SUDHL5 (cell line): ENCODE measurements around the genes STPG4 and FSHR.

DNA sequence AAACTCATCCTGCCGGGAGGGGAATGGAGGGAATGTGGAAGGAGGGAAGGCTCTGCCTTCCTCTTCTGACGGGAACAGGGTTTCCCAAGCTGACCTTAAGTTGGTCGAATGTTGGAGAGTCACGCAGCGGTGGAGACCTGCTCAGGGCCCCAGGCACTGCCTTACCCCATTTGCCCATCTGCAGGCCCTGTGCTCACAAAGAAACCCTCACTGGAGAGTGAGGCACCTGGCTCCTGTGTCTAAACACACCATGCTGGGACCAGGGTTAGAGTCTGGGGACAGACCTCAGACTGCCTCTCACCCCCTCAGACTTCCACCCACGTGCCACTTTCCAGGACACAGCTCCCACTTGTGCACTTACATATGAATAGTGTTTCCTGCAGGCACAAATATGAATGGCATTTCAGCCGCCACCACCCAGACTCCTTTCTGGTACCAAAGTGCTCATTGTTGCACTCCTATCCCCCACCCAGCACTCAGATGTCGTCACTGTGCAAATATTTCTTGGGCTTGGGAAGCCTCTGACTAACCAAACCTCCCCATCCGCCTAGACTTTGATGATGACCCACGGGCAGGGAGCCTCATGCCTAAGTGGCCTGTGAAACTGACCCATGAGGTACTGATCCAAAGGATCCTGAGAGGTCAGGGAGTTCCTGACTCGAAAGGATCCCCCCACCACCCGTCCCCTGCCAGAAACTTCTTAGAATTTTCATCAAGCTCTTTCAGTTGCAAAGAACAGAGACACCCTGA lies 78.4 kb downstream of the STPG4 start:
- PRO-cap: no peak

- PRO-cap: no peak
These were observed at the start of gene STPG4 for GRCh38 chr2:47155022-47155478. STPG4 (minus strand) TSS chr2:47155308.

DNA sequence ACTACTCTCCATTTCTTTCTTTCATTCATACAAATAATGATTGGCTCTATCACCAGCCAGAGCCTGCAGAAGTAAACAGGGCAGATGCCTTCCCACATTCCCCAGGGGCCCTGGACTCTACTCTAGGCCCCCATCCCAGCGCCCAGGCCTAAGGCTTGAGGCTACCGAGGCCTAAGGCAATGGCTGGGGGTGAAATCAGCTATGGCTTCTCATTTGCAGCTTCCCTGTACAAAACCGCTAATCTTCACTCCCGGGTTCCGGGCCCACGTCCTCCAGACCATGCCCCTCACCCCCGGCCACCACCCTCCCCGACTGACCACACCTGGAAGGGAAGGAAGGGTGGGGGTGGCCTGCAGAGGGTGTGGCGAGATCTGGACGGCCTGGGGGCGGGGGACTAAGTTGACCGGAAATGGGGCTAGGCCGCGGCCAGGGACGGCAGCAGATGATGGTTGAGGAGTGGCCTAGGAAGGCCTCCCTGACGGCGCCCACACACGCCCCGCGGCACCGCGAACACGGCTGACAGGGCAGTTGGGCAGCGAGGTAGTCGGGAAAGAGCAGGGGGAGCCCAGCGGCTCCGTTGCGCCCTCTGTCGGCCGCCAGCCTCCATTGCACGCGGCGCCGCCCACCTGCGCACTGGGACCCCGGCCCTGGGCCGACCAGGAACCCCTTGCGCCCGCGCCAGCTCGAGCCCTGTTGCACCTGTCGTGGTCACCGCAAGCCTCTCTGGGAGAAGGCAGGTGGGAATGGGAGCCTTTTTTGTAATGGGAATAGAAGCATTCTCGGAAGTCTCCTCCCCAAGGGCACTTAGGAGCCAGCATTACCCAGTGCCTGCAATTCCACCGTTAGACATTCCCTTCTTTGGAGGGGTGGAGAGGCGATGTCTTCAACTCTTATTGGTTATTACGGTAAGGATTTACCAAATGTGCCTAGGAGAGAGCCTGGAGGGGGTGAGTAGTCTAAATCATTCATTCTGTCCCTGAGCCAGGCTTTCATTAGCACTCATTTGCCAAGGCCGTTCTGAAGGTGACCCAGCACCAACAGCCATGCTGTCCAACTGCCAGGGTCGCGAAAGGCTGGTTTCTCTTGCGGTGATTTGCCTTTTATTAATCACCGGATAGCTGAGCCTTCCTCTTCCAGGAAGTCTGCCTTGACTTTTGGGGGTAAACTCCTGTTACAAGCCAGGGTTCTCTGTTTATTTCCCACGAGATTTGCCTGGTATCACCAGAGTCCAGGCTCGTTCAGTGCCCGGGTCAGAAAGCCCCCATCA lies 96.1 kb upstream of the CALM2 start:
- PRO-cap: bidirectional peak, plus-strand start at position 527 of the sequence, minus-strand start at position 514 of the sequence

- PRO-cap: no peak
These were observed 68.5 kb upstream of the EPCAM start for GRCh38 chr2:47300647-47301049.

GRCh38 chr2:47354066-47355230 lies 14.7 kb upstream of the EPCAM start:
- PRO-cap: no peak

DNA sequence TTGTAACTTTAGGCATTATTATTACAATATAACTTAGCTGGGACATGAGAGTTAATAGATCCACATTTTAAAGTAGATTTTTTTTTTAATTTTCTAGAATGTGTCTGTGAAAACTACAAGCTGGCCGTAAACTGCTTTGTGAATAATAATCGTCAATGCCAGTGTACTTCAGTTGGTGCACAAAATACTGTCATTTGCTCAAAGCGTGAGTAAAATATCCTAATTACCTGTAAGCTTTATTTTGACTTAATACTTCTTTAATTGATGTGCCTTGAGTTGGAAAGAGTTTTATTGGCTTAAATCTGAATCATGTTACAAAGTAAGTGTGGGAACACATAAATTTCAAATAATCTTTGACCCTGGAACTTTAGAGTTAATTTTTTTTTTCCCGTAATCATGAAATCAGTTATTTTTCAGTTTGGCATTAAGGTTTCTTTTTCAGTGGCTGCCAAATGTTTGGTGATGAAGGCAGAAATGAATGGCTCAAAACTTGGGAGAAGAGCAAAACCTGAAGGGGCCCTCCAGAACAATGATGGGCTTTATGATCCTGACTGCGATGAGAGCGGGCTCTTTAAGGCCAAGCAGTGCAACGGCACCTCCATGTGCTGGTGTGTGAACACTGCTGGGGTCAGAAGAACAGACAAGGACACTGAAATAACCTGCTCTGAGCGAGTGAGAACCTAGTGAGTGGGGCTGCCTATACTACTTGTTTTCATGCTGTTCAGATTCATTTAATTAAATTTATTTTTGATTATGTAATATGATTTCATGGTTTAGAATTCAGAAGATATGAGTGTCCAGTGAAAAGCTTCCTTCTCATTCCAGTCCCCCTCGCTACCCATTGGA lies 4.5 kb downstream of the EPCAM start:
- PRO-cap: no peak

GRCh38 chr2:47486932-47487700 lies 83.7 kb downstream of the KCNK12 start:
- PRO-cap: bidirectional peak, plus-strand start at chr2:47487435, minus-strand start at chr2:47487335

DNA sequence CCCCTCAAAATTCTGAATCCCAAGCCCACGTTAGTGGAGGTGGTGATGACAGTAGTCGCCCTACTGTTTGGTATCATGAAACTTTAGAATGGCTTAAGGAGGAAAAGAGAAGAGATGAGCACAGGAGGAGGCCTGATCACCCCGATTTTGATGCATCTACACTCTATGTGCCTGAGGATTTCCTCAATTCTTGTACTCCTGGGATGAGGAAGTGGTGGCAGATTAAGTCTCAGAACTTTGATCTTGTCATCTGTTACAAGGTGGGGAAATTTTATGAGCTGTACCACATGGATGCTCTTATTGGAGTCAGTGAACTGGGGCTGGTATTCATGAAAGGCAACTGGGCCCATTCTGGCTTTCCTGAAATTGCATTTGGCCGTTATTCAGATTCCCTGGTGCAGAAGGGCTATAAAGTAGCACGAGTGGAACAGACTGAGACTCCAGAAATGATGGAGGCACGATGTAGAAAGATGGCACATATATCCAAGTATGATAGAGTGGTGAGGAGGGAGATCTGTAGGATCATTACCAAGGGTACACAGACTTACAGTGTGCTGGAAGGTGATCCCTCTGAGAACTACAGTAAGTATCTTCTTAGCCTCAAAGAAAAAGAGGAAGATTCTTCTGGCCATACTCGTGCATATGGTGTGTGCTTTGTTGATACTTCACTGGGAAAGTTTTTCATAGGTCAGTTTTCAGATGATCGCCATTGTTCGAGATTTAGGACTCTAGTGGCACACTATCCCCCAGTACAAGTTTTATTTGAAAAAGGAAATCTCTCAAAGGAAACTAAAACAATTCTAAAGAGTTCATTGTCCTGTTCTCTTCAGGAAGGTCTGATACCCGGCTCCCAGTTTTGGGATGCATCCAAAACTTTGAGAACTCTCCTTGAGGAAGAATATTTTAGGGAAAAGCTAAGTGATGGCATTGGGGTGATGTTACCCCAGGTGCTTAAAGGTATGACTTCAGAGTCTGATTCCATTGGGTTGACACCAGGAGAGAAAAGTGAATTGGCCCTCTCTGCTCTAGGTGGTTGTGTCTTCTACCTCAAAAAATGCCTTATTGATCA lies 16.4 kb downstream of the MSH6 start:
- PRO-cap: no peak

GRCh38 chr2:47838664-47839123 lies 55.7 kb downstream of the MSH6 start:
- PRO-cap: no peak

GRCh38 chr2:47868269-47868766 lies 38.0 kb downstream of the FBXO11 start:
- PRO-cap: no peak

- PRO-cap: bidirectional peak, plus-strand start at chr2:47907628, minus-strand start at chr2:47907469
These were observed 1.0 kb upstream of the FBXO11 start for GRCh38 chr2:47907206-47907808.

- PRO-cap: no peak
These were observed 58.8 kb upstream of the FBXO11 start for GRCh38 chr2:47965048-47965513.

- PRO-cap: no peak
These were observed 7.0 kb upstream of the PPP1R21 start for GRCh38 chr2:48433495-48434080.

GRCh38 chr2:48508253-48508879 lies 21.6 kb upstream of the STON1 start:
- PRO-cap: no peak

- PRO-cap: no peak
These were observed 15.3 kb upstream of the STON1 start for GRCh38 chr2:48514704-48514991.

GRCh38 chr2:48585719-48586151 lies 31.9 kb upstream of the GTF2A1L start:
- PRO-cap: no peak

GRCh38 chr2:49154273-49154715 lies at the start of gene FSHR:
FSHR (minus strand) TSS chr2:49154515.
- PRO-cap: no peak

DNA sequence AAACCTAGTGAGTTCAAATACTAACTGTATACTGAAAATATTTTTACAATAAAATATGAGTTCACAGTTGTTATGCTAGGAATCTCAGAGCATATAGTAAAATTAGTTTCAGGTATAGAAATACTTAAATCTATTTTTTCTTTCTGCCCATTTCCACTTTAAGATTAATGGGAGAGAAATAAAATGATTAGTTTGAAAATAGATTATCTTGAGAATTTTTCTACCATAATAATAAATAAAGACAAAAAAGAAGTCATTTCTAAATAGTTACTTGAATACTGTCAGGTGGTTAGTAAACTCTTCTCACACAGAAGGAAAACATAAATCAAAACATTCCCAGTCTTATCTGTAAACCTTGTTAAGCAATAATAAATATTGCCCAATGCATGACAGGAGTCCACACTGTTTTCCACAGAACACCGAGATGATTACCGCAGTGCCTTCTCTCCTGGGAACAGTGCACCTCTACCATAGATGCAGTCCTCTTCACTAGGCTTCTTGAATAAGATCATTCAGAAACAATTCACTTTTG lies 8.9 kb downstream of the GPR75 start:
- PRO-cap: no peak

DNA sequence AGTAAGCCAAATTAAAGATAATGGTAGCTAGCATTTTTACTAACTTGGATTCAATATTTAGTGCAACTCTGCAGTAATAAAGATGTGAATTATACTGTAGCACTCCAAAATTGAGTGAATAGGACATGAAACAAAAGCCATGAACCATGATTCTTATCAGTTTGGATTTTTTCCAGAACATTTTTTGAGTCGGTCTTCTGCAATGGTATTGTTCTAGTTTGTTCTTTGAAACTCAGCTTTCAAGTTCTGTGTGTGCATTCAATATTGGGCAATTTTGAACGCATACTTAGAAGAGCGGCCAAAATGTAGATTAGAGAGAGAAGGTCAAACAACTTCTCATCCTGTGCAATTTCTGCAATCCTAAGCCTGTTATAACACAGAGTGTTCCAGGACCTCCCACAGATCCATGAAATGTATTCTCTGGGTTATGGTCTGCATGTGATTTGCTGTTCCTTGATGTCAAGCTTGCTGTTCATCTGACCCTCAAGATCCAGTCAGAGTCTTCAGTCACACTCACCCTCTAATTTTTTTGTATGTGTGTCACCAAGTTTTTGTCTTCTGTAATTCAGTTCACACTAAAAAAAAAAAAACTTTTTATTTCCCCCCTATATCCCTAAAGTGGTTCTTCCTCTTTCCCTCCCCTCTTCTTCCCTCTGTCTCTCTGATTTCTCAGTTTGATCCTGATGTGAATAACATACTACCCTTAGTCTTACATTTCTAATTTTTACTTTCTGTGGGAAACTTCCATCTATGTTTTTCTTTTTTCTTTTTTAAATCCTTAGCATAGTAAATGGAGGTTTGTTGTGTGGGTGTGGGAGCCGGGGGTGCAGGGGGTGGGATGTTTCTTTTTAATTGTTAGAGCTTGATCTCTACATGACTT lies 48.2 kb downstream of the TSPYL6 start:
- PRO-cap: no peak

- PRO-cap: no peak
These were observed 34.6 kb upstream of the TSPYL6 start for GRCh38 chr2:54290717-54290978.